ENCODE measurements around a stretch of chr11.

DNA sequence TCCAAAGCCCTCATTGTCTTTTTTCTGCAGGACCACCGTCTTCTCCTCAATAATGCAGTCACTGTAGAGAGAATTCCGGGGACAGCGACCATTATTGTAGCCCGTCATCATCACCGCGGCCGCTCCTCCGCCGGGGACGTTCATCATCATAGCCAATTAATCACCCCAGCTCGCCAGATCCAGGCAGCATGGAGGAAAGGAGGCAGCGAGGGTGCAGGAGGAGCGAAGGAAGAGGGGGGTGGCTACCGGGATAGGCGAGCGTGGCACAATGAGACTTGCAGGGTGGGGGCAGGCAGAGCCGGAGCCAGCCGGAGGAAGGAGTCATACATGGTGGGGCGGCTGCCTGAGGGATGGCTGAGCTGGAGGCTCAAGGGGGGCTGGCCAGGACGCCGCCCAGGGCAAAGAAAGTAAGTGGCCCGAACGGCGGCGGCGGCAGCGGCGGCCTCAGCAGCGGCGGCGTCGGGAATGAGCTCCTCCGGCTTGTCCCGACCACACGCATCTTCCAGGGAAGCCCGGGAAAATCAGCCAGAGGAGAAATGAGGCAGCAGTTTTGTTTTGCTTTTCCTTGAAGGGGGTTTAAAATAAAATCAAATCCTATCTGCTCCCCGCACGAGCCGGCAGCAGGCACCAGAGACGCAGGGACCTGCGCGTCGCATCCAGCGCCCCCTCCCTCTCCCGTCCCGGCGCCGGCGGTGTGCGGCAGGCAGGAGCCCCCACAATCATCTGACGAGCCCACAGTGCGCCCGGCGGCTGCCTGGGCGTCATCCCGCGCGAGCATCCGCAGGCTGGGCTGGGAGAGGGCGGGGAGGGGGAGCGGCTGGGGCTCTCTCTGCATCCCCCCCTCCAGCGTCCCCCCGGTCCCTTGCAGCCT is 263.5 kb downstream of the CTTN start:
- PRO-cap, 2 experiments: no peak in any of the 2 experiments

DNA sequence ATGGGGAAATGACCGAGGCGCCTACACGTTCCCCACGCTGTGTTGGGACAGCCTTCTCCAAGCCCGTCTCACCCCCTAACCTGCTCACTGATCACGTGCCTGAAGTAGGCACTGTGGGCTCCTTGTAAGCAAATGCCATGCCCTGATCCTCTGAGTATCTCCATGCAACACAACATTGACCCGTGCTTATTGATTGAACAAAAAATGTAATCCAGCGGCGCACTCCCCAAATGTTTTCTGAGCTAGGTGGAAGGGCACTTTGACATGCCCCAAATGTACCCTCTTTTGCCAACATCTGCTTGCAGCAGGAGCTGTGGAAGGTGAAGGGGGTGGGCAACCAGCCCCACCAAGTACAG is 268.3 kb downstream of the CTTN start:
- PRO-cap, 2 experiments: no peak in any of the 2 experiments

GRCh38 chr11:70712331-70712932 is 314.1 kb downstream of the CTTN start:
- PRO-cap, 2 experiments: no peak in any of the 2 experiments

DNA sequence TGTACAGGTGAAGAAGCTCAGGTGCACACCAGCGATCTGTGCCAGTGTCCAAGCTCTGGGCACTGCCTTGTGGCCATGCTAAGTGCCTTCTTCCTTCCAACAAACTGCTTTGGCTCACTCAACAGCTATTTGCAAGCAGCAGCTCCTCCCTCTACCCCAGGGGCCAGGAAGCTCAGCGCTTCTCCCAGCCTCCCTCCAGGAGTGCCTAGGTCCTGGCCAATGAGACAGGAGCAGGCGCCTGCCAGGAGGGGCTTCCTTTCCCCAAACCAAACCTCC is 315.5 kb downstream of the CTTN start:
- PRO-cap, 2 experiments: no peak in any of the 2 experiments

DNA sequence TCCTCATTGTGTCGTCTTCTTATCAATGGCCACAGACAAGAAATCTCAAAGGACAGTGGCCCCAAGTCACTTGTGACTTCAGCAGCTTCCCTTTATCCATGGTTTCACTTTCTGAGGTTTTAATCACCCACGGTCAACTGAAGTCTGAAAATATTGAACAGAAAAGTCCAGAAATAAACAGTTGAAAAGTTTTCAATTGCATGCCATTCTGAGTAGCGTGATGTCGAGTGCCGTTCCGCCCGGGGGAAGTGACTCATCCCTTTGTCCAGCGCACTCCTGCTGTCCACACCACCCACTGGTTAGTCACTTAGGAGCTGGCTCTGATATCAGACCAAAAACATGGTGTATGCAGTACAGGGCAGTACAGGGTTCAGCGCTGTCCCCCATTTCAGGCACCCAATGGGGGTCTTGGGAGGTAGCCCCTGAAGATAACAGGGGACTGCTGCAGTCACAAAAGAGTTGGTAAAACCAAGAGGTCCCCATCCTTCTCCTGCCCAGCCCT is 389.9 kb downstream of the CTTN start:
- PRO-cap, 2 experiments: no peak in any of the 2 experiments

GRCh38 chr11:71106563-71106849 is 145.9 kb downstream of the SHANK2 start:
- PRO-cap, 2 experiments: peak in 1 of 2 experiments; most common plus-strand start chr11:71106654 (in 1)

- PRO-cap, 2 experiments: no peak in any of the 2 experiments
Measured at GRCh38 chr11:71205841-71206611, 46.4 kb downstream of the SHANK2 start.

DNA sequence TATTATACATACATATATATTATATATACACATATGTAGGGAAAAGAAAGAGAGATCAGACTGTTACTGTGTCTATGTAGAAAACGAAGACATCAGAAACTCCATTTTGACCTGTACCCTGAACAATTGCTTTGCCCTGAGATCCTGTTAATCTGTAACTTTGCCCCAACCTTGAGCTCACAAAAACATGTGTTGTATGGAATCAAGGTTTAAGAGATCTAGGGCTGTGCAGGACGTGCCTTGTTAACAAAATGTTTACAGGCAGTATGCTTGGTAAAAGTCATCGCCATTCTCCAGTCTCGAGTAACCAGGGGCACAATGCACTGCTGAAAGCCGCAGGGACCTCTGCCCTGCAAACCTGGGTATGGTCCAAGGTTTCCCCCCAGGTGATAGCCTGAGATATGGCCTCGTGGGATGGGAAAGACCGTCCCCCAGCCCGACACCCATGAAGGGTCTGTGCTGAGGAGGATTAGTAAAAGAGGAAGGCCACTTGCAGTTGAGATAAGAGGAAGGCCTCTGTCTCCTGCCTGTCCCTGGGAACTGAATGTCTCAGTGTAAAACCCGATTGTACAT is 3.1 kb upstream of the KRTAP5-8 start:
- PRO-cap, 2 experiments: no peak in any of the 2 experiments

GRCh38 chr11:71786932-71787434 is 46.0 kb upstream of the DEFB108B start:
- PRO-cap, 2 experiments: peak in 2 of 2 experiments; most common minus-strand start chr11:71787301 (in 2)

DNA sequence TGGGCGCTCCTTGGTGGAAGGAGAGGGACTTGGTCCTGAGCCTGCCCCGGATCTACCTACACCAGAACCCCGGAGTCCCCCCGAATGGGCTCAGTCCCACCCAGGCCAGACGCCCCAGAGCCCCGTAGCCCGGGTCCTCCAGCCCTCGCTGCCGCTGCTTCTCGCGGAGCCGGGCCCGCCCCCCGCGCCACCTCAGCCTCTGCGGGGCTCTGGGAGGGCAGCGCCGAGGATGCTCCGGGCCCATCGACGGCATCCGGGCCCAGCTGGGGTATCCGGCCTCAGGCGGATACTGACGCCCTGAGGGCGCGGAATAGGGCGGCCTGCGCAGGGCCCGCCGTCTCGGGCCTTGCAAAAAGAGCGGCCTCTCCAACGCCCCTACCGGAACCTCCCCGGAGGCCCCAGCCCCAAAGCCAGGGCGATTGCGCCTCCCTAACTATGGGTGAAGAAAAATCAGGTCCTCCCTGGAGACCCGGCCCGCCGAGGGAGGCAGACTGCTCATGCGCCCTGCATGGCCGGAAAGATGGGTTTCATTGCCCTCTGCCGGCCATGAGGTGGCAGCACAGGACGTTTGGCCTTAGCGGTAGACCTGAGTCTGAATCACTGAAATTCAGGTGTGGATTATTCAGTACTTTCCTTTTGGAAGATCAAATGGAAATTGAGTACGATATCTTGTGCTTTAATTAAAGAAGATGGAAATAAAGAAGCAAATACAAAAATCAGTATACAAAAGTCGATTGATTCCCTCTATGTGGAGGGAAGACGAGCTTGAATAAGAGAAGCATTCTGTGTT is 19.4 kb upstream of the DEFB108B start:
- PRO-cap, 2 experiments: no peak in any of the 2 experiments

- PRO-cap, 2 experiments: peak in 1 of 2 experiments; most common plus-strand start chr11:72002111 (in 1); most common minus-strand start chr11:72002082 (in 1)
Measured at GRCh38 chr11:72001852-72002786, 3.4 kb downstream of the IL18BP start.

GRCh38 chr11:72041273-72042241 is 38.8 kb downstream of the NUMA1 start:
- PRO-cap, 2 experiments: peak in 2 of 2 experiments; most common plus-strand start chr11:72041313 (in 1); most common minus-strand start chr11:72041398 (in 2)

DNA sequence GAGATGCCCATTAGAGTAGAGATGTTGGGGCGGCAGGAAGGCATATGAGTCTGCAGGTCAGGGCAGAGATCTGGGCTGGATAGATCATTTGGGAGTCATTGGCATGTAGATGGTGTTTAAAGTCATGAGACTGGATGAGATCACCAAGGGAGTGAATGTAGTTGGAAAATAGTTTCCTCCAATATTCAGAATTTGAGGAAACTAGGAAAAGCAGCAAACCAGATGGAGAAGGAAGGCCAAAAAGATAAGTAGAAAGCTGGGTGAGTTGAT is 2.1 kb upstream of the ANAPC15 start:
- PRO-cap, 2 experiments: no peak in any of the 2 experiments

DNA sequence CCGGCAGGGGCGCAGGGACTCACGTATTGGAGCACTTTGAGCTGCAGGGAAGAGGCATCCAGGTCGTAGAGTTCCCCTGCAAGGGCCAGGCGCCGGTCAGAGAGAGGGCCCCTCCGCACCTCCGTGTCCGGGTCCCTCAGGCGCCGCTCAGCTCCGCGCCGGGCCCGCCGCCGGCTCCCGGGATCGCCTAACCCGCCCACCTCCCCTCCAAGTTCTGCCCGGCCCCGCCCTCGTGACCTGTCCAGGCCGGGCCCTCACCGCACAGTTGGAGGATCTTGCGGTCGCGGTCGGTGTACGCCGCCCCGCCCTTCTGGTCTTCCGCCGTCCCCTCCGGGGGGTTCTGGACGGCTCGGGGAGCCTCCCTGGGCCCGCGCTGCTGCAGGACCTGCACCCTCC is 84.1 kb downstream of the PDE2A start:
- PRO-cap, 2 experiments: no peak in any of the 2 experiments

DNA sequence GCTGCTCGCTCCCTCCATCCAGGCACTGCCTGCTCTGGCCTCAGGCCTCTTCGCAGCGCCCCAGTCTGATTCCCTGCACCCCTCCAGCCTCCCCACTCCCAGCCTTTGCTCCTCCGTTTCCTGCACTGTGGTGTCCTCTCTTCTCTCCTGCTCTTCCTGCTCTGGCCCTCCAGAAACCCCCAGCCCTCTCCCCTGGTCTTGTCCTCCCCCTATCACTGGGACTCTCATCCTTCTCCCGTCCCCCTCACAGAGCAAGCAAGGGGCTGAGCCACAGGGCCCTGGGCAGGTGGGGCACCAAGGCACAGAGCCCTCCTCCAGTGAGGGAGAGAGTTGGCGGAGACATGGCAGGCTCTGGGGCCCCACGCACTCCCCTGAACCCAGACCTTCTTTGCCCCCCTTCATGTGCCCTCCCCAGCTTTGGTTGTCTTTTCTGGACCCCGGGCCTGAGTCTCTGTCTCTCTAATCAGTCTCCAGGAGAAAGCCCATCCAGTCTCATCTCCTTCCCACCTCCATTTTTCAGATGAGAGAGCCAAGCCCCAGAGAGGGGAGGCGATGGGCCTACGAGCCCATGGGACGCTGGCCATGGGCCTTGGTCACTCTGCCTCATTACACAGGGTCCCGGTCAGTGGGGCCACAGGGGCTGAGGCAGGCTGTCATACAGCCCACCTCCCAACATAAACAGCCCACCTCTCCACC is 55.9 kb downstream of the PDE2A start:
- PRO-cap, 2 experiments: no peak in any of the 2 experiments

DNA sequence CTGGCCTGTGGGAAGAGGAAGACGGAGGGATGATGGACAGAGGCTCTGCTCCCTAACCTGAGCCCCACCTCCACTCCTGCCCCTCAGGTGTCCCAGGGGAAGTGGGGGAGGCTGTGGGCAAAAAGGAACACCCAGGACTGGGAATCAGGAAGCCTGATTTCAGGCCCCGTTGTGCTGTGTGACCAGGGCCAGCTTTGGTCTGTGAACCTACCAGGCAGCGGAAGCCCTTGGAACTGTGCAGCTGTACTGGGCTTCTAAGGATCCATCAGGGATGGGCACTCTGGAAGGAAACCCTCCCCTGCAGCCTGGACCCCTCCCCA is 40.0 kb downstream of the PDE2A start:
- PRO-cap, 2 experiments: no peak in any of the 2 experiments

DNA sequence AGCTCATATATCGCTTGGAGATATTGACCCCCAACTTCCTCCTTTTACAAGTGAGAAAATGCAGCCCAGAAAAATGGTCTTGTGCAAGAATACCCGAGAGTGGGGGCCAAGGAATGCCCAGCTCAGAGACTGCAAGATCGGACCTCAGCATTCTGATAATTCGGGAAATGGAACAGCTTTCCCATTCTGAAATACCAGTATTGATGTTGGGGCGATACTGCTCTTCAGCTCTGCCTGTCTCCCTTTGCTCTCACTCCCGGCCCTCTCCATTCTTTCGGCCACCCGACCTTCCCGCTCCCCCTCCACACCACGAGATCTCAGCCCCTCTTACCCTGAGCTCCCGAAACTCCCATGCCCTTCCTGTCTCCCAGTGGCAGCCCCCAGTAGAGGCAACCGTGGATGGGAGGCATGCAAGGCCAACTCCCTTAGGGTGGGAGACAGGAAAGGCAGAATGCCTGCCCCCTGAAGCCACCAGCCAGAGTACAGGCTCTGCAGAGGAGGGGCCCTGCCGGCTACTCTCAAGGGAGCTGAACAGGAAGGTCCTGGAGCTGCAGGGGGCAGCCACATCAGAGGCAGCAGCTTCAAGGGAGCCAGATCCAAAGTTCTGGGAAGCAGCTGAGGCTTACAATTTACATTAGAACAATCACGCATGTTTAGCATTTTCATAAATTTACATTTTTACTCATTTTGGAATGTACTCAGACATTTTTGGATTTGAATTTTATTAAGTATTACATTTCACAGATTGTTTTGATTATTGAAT is 38.4 kb downstream of the PDE2A start:
- PRO-cap, 2 experiments: peak in 1 of 2 experiments; most common minus-strand start position 479 of the sequence (in 1)

DNA sequence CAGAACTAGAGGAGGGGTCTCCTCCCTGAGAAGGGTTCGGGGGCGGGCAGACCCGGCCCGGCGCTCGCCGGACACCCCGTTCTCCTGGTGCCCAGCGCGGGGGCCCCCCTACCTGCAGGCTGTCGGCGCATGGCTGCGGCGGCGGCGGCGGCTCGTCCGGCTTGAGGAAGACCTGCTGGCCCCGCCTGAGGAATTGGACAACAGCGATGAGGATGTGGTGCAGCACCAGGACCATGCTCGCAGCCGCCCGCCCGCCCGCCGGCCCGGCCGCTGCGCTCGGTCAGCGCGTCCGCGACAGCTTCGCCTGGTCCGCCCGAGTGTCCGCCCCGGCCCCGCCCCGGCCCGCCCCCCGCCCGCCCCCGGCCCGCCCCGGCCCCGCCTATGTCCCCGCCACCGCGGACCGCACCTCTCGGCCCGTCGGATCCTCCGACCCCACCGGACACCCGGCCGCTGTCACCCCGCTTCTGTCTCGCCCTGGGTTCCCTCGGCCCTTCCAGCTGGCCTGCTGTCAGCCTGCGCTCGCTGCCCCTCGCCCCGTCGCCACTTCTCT is 32.0 kb downstream of the PDE2A start:
- PRO-cap, 2 experiments: peak in 2 of 2 experiments; most common plus-strand start position 456 of the sequence (in 2); most common minus-strand start position 272 of the sequence (in 1)

DNA sequence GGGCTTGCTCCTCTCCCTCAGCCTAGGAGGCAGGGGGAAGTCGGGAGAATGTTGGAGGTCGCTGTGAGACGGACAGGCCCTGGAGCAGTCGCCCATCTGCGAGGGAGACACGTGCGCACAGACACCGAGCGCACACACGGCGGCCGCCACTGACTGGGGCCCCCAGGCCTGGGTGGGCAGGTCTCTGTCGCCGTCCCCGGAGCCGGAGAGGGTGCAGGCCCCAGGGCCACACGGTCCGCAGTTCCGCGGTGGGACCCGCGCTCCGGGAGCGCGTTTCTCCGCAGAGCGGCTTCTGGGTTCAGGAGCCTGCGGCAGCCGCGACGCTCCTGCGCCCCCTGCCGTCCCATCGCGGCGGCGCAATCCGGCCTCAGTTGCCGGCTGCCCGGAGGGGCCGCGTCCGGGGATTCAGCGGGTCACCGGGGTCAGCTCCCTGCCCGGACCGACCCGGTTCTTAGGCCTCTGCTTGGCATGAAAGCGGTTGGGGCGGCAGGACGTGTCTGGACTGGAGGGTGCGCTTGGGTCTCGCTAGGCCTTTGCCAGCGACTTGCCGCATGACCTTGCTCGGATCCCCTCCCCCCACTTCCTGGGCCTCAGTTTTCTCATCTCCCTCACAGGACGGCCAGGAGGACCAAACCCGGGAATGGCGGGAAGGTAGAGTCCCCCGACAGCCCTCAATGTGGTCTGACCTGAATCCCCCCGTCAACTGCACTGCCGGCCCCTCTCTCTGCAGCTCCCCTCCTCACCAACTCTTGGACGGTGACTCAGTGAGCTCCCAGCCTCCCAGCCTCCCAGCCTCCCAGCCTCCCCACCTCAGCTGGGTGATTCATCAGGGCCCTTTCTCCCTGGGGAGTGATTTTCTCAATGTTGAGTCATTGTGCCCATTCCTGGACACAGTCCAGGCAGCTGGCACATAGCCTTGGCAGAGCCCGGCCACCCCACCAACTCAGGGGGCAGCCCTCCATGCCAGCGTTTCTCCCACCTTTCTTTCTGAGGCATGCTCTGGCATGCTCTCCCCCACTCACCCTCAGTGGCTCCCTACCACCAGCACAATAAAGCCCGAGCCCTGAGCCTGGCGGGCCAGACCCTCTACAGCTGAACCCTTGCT is 31.0 kb downstream of the PDE2A start:
- PRO-cap, 2 experiments: peak in 1 of 2 experiments; most common minus-strand start position 747 of the sequence (in 1)

DNA sequence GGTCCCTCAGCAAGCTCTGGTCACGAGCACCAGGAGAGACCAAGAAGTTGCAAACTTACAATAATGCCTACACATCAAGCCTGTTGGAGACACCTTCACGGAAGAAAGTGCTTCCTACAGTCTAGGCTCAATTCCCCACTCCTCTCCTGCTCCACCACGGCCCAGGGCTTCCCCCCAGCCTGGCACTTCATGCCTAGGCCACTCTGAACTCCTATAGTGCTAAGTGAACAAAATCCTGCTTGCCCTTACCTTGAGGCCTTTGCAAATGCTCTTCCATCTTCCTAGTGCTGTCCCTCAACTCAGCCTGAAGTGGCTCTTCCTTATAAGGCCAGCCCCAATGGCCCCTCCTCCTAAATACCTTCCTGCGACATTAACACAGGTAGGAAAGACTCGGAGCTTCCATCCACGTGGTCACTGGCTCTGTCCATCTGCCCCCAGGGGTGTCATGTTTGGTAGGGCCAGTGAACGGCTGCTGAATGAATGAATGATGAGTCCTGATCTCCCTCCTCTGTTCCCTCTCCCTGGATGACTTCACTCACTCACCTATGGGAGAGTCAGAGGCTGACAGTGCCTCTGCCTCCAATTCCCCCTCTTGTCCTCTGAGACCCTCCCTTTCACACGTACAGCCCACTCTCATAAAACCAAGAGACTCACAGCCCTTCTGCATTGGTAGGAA is 4.2 kb downstream of the PDE2A start:
- PRO-cap, 2 experiments: peak in 1 of 2 experiments; most common minus-strand start position 438 of the sequence (in 1)

Data from monocyte (primary cell).